Left ventricle myocardium (tissue), 1 donor: Measurements from ENCODE around the genes AHSA1, SNW1, NRXN3 and CEP128.

GRCh38 chr14:77141868-77142441, 364 bp upstream of the ZDHHC22 start:
- PRO-cap, result no peak

DNA sequence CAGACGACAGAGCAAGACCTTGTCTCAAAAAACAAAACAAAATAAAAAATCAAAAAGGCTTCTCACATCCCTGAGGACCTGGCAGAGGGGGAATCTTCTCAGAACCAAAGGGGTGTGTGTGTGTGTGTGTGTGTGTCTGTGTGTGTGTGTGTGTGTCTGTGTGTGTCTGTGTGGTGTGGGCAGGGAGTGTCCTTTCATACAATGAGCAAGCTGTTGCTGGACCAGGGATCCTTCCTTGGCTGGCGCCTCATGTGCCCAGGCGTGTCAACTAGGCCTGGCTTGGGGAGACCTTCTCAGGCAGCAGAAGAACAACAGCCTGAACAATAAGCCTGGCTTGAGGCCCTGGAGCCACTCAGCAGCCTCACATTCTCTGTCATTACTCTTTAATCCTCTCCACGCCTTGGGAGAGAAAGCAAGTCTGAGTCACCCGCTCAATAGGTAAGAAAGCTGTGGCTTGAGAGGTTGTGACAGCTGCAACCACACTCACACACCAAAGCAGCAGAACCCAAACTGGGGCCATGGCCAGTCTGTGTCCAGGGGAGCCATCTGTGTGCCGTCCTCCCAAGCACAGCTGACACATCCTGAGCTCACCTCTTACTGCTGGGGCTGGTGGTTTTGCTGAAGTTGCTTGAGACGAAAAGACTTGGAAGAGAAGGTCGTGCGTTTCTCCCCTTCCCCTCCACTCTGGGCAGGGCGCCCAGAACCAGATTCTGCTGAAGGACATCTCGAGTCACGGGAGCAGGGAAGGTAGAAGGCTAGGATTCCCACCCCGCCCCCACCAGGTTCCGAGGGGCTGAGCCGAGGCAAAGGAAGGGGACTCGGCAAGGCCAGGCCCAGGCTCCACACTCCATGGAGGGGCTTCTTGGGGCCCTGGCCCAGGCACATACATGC, 5.3 kb downstream of the TMEM63C start:
- PRO-cap, result no peak

- PRO-cap, result no peak
Observed at GRCh38 chr14:77278592-77279191, 7.7 kb upstream of the NGB start.

DNA sequence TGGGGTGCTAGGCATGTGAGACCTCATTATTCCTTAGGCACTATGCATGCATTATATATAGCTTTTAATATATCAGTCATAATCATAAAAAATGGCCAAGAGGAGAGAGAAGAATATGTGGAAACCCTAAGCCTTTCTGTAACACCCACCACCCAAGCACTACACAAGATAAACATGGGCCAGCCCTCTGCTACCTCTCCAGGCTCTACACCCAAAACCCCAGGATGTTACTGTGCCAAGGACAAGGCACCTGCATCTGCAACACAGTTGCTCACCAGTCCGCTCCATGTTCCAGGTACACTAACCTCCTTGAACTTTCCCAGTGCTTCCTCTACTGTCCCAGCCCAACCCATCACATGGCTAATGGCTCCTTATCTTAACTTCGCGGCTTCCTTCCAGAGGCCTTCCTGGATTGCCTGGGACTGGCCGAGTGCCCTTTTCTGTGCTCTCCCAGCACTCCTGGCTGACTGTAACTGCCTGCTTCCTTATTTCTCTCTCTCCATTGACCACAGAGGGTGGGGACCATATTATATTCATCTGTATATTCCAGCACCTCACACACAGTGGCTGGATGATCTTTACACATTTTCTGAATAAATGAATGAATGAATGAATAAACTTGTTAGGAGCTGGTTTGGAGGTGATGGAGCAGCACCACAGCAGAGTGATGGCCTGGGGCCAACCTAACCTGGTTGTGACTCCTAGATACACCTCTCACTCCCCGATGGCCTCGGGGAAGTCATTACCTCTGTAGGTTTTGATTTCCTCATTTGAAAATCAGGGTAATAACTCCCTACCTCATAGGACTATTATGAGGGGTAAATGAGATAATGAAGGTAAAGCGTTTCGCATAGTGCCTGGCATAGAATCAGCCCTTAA, 20.9 kb downstream of the POMT2 start:
- PRO-cap, result no peak

- PRO-cap, result no peak
Observed at GRCh38 chr14:77321470-77321570, 484 bp downstream of the GSTZ1 start.

- PRO-cap, result bidirectional peak, plus-strand start at chr14:77457833, minus-strand start at chr14:77457572; bidirectional peak, plus-strand start at chr14:77458059, minus-strand start at chr14:77458005
Observed at GRCh38 chr14:77457490-77458275, at the start of gene AHSA1. AHSA1 (plus strand) TSS chr14:77458093.

DNA sequence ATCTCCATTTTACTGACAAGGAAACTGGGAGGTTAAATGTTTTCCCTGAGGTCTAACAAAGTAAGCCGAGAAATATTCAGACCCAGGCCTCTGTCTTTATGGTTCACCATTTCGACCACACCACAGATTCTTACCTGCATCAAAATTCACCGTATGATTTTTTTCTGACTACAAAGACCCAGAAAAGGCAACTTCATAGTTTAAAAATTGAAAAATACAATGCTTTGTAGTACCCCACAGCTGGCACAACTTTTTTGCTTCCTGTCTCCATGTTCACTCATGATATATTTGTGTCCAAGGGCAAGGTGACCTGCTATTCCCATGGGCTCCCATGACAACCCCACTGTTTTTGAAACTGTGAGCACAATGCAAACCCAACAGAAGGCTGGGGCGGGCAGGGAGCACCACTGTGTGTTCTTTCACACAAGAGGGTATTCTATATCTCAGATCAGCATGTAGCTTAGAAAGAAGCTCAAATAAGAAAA, 56.0 kb upstream of the ISM2 start:
- PRO-cap, result no peak

DNA sequence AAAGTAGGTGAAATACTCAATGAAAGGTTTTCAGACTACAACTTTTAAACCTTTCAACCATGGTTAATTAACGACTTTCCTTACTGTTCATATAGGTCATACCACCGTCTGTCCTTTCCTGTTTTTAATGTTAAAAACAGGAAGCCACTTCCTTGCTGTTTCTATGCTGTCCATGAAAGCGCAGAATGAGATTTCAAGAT, 27.4 kb downstream of the SPTLC2 start:
- PRO-cap, result no peak

- PRO-cap, result bidirectional peak, plus-strand start at chr14:77760785, minus-strand start at chr14:77760732; bidirectional peak, plus-strand start at chr14:77761279, minus-strand start at chr14:77761156
Observed at GRCh38 chr14:77760328-77761405, at the start of gene SNW1. SNW1 (minus strand) TSS chr14:77761156.

DNA sequence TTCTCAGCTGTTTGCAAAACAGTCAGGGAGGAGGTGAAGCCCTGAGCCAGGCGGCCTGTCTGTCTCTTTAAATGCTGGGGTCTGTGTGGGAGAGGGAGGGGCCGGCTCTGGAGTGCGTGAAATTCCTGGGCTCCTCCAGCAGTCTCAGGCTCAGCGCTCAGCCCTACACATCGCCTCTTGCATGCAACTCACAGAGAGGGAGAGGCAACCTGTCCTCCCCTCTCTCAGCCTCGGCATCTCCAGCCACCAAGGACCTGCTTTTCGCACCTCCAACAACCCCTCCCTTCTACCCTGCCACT, at the start of gene NRXN3:
Gene NRXN3, plus strand, starts transcription at position 141 of the 299 bp plus-strand sequence.
- PRO-cap, result no peak

DNA sequence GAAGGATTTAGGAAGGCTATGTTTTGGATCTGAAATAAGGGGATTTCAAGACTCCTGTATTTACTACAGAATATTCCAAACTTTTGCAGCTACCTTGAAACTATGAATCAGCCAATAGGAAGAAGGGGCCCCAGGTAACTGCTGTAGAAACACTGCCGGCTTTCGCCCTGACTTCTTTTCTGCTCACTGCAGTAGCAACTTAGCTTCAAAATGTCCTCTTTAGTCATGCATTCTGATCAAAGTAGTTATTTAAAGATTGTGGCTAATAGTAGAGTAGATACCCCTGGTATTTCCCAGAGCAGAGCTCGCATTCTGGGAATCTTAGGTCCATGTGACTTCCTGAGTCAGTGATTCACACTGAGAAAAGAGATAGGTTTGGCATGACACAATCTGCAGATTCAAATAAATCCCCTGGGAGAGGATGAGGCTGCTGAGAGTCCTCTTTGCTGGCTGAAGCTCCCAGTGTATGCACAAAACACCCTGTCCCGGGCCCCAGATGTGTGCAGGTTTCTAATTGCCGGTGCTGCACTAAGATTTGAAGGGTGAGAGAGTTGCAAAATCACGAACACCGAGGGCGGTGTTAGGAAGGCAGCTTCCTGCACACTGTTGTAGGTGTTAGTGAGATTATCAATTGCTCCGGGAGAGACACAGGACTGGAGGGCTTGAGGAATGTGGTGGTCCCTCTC, 233.1 kb downstream of the NRXN3 start:
- PRO-cap, result no peak

- PRO-cap, result no peak
Observed at GRCh38 chr14:78566435-78566944, 396.3 kb downstream of the NRXN3 start.

- PRO-cap, result no peak
Observed at GRCh38 chr14:78709722-78710734, 539.9 kb downstream of the NRXN3 start.

GRCh38 chr14:79313949-79314148, 897.5 kb downstream of the DIO2 start:
- PRO-cap, result no peak

DNA sequence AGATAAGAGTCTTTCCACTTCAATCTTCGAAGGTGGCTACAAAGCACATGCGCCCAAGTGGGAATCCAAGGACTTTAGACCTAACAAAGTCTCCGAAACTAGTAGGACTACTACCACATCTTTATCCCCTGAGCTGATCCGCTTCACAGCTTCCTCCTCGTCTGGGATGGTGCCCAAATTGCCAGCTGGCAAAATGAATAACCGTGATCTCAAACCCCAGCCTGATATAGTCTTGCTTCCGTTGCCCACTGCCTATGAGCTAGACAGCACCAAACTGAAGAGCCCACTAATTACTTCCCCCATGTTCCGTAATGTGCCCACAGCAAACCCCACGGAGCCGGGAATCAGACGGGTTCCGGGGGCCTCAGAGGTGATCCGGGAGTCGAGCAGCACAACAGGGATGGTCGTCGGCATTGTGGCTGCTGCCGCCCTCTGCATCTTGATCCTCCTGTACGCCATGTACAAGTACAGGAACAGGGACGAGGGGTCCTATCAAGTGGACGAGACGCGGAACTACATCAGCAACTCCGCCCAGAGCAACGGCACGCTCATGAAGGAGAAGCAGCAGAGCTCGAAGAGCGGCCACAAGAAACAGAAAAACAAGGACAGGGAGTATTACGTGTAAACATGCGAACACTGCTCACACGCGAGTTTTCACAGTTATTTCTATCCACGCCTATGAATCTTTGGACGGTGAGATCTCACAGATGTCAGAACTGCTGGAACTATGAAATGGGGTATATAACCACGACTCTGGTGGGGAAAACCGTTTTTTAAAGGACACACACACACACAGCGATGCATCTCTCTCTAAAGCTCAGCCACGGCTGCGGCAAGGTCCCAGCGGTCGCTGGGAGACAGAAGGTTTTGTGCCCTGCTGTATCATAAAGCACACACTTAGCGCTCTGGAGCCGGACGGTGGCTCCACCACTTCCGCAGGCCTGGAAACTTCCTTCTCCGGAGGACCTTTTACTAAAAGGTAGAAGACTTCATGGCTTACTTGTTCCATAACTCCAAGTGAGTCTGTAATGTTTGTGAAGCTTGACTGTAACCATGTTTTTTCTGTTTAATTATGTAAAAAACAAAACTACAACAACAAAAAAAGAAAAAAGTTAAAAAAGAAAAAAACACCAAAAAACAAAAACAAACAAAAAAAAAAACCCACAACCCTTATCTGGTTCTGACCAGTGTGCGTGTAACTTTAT, 349.6 kb downstream of the DIO2 start:
- PRO-cap, result no peak

- PRO-cap, result unidirectional peak, minus-strand start at chr14:80941733
Observed at GRCh38 chr14:80940819-80942157, at the start of gene CEP128. CEP128 (minus strand) TSS chr14:80941738.

- PRO-cap, result no peak
Observed at GRCh38 chr14:80954656-80955111, 737 bp upstream of the TSHR start.

GRCh38 chr14:80996198-80996721, 40.8 kb downstream of the TSHR start:
- PRO-cap, result no peak

GRCh38 chr14:81179531-81180114, 41.1 kb downstream of the GTF2A1 start:
- PRO-cap, result no peak

DNA sequence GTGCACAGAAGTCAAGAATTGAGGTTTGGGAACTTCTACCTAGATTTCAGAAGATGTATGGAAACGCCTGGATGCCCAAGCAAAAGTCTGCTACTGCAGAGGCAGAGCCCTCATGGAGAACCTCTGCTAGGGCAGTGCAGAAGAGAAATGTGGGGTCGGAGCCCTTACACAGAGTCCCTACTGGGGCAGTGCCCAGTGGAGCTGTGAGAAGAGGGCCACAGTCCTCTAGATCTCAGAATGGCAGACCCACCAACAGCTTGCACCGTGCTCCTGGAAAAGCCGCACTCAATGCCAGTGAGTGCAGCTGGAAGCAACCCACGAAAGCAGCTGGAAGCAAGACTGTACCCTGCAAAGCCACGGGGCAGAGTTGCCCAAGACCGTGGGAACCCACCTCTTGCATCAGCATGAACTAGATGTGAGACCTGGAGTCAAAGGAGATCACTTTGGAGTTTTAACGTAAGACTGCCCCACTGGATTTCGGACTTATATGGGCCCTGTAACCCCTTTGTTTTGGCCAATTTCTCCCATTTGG, 12.3 kb downstream of the GTF2A1 start:
- PRO-cap, result no peak